Renal cortical epithelial cell (primary cell): ENCODE measurements around the gene HSF2.

GRCh38 chr6:121437685-121438869, 2.6 kb downstream of the GJA1 start:
- RRBS = no CpG with 5 or more reads among the region's 24 CpGs

DNA sequence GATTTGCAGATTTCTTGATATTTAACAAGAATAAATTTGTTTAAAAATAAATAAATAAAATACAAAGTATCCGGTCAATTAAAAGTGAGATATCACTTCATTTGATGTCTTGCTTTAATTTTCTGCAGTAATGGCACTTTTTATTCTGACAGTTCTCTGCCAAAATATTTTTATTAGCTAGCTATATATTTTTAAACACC, 342.0 kb downstream of the GJA1 start:
- RRBS = no CpG with 5 or more reads among the region's 1 CpG

- RRBS = no CpG with 5 or more reads among the region's 2 CpGs
Observed at GRCh38 chr6:121856480-121856906, 421.0 kb downstream of the GJA1 start.

DNA sequence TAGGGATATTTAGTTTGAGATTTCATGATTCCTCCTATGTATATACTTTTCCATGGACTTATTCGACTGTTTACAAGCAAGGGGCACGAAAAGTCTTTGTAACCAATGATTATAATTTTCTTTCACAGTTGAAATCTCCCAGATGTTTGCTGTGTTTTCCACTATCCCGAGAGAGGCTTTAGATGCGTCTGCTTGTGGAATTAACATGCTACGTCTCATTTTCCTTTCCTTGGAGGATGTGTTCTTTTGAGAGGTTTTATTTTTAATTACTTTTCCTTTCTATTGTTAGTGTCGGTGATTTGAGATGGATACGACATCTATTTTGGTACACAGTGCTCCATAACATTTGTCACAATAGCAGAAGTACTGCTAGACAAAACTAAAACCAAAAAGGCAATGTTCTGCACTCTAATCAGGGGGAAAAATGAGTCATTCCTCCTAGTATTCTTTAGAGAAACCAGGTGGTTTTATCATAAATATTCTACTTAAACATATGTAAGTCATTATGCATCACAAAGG, 356.2 kb upstream of the HSF2 start:
- RRBS = no CpG with 5 or more reads among the region's 7 CpGs

DNA sequence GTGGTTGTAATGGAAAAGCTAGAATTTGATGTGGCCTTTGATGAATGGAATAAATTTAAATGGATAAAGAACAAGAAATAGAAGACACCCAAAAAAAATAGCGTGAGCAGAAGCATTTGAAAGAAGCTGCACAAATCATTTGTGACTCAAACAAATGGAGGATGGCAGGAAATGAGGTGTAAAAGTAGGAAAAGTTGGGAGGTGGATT, 324.9 kb upstream of the HSF2 start:
- RRBS = no CpG with 5 or more reads among the region's 1 CpG

DNA sequence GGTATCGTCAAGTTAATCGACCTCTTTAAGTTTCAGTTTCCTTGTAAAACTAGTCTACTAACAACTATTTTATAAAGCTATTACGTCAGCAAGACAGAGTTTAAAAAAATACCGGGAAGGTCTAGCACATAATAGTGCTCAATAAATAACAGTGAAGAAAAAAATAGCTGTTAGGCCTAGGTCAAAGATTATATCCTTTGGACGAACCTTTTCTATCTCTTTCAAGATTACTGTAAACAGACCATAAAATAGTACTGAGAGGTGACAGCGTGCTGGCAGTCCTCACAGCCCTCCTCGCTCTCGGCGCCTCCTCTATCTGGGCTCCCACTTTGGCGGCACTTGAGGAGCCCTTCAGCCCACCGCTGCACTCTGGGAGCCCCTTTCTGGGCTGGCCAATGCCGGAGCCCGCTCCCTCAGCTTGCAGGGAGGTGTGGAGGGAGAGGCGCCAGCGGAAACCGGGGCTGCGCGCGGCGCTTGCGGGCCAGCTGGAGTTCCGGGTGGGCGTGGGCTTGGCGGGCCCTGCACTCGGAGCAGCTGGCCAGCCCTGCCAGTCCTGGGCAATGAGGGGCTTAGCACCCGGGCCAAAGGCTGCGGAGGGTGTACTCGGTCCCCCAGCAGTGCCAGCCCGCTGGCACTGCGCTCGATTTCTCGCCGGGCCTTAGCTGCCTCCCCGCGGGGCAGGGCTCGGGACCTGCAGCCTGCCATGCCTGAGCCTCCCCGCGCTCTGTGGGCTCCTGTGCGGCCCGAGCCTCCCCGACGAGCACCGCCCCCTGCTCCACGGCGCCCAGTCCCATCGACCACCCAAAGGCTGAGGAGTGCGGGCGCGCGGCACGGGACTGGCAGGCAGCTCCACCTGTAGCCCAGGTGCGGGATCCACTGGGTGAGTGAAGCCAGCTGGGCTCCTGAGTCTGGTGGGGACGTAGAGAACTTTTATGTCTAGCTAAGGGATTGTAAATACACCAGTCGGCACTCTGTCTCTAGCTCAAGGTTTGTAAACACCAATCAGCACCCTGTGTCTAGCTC, 119.0 kb upstream of the HSF2 start:
- RRBS = no CpG with 5 or more reads among the region's 54 CpGs

DNA sequence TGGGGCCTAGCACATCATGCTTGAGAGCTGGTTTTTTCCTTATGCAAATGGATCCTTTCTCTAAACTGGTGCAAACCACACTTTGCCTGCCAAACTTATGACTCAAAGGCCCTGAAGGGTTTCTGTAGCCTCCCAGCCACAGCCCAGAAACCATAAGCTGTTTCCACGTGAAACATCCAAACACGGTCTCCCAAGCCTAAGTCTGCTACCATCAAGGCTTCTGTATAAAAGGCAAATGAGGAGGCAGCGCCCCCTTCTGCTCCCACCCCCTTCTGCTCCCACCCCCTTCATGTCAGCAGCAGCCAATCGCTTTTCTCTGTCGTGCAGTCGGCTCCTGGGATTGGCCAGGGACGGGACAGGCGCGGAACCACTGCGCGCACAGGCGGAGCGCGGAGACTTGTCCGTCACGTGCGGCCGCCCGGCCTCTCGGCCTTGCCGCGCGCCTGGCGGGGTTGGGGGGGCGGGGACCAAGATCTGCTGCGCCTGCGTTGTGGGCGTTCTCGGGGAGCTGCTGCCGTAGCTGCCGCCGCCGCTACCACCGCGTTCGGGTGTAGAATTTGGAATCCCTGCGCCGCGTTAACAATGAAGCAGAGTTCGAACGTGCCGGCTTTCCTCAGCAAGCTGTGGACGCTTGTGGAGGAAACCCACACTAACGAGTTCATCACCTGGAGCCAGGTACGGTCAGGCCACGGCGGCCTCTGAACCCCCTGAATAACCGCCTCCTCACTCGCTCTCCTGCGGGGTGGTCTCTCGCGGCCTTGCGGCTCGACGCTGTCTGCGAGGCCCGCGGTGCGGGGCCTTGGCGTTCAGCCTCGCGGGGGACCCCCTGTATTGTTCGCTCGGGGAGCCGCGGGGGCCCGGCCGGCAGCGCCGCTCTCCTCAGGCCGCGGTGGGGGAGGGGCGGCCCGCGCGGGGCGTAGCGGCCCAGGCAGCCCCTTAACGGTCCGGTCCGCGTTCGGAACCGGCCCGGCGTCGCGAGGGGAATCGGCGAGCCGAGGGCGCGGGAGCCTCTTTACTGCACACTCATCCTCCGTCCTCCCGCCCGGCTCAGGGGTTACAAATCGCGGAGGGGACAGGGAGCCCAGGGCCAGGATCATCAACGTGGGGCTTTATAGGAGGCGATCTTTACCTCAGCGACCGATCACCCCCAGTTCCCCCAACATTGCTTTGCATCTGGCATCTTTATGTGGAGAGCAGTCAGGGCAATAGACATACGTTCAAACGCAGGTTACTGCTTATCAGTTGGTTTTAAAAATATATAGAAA, at the start of gene HSF2:
Gene HSF2, plus strand, starts transcription at position 497 of the 1,265 bp plus-strand sequence.
- RRBS = under 1% methylated on average over 16 of the region's 104 CpGs

DNA sequence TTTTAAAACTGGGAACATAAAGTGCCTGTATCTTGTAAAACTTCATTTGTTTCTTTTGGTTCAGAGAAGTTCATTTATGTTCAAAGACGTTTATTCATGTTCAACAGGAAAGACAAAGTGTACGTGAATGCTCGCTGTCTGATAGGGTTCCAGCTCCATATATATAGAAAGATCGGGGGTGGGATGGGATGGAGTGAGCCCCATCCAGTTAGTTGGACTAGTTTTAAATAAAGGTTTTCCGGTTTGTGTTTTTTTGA, 33.1 kb downstream of the HSF2 start:
- RRBS = no CpG with 5 or more reads among the region's 5 CpGs

GRCh38 chr6:124978725-124979471, 16.7 kb downstream of the RNF217 start:
- RRBS = no CpG with 5 or more reads among the region's 6 CpGs

GRCh38 chr6:125219604-125220205, 66.1 kb downstream of the TPD52L1 start:
- RRBS = no CpG with 5 or more reads among the region's 5 CpGs

GRCh38 chr6:125444570-125445437, 143.0 kb upstream of the HDDC2 start:
- RRBS = no CpG with 5 or more reads among the region's 16 CpGs

DNA sequence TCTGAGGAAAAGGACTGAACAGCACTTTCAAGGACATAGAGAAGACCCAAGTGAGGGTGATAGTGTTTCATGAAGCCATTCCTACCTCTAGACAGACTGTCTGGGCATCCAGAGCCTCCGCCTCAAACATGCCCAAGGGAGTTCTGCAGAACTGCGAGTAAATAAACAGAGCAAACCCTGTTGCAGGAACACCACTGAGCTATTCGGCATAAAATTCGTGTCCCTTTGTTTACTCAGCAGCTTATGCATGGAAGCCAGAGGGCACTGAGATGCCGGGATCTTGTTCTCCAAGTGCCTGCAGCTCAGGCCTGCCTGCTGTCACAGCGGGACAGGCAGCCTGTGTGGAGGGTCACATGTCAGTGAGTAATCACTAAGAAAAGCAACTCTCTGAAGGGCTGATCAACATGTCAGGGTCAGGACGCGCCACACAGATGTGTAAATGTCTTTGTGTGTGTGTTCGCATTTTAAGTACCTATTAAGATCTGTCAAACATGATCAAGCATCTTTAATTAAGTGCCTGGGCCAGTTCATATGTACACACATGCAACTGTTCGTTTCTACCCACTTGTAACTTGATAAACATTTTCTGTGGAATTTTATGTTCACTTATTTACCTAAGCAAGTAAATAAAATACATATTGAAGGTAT, 164.8 kb upstream of the HEY2 start:
- RRBS = no CpG with 5 or more reads among the region's 10 CpGs

GRCh38 chr6:125598383-125598731, 151.1 kb upstream of the HEY2 start:
- RRBS = no CpG with 5 or more reads among the region's 5 CpGs

GRCh38 chr6:125793202-125793756, 2.5 kb downstream of the NCOA7 start:
- RRBS = no CpG with 5 or more reads among the region's 2 CpGs

- RRBS = no CpG with 5 or more reads among the region's 8 CpGs
Observed at GRCh38 chr6:125831638-125832345, 41.0 kb downstream of the NCOA7 start.

DNA sequence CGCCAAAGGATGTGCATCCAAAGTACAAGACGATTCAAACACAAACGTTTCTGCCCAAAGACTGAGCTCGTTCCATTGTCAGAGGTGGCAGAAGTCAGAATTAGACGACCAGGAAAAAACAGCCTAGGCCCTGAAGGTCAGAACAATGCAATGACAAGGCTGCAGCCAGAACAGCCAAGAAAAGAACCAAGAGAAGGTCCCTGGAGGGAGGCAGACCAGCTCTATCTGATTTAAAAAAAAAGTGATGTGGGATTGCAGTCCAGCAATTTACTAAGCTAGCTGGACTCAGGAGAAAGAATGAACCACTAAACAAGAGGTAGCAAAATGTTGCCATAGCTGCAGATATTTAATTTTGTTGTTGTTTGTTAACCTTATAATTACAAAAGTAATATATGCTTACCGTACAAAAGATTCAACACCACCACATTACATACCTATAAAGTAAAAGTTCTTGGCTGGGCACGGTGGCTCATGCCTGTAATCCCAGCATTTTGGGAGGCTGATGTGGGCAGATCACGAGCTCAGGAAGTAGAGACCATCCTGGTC, 54.4 kb downstream of the NCOA7 start:
- RRBS = no CpG with 5 or more reads among the region's 8 CpGs

GRCh38 chr6:125888989-125890209, 67.2 kb upstream of the HINT3 start:
- RRBS = no CpG with 5 or more reads among the region's 11 CpGs

DNA sequence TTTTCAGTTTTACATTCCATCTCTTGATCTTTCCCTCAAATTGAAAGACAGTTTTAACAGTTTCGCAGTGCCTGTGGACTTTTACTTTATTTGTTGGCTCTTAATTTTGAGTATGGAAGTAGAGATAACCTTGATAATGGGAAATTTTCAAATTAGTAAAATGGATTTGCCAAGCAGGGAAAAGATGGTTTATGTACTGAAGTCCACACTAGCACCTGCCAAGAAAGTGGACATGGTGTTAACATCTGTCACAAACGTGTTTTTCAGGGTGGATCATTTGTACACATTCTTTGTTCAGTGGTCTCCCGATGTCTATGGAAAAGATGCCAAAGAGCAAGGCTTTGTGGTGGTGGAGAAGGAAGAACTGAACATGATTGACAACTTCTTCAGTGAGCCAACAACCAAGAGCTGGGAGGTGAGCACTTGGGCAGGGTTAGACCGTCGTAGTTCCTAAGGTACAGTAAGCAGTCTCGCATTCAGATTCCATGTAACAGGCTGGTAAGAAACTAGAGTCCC, 41.4 kb upstream of the HINT3 start:
- RRBS = no CpG with 5 or more reads among the region's 6 CpGs

DNA sequence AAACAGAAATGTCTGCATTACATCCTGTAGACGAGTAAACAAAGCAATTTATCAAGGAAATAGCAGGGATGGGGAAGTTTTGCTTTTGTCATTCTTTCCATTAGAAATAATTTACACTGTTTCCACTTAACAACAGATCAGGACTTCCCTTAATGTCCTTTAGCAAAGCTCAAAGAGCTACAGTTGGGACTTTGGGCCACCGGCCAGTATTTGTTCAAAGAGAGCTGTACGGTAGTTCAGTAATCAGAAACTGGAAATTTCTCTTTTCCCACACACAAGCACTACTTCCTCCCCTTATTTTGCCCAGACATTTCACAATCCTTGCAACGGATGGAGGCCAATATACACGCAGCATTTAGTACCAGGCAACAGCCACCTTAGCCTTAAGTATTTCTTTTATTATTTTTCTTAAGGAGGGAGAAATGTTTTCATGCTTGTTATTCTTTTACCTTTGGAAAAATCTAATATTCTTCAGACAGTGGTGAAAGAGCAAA, 12.1 kb upstream of the HINT3 start:
- RRBS = no CpG with 5 or more reads among the region's 5 CpGs

GRCh38 chr6:125945438-125945864, 11.1 kb upstream of the HINT3 start:
- RRBS = no CpG with 5 or more reads among the region's 1 CpG